Cardiac atrium fibroblast (primary cell): ENCODE results near the gene SOST.

DNA sequence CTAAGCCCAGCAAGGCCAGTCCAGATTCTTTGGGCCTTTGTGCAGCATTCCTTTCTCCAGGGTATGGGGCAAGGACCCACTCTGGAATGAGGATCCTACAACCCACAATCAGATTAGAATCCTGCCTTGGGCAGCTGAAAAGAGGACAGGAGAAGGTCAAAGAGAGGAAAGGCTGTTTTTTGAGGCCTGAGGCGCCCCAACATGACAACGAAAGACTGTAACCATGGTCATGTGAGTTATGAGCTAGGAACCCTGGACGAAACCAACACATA lies 6.7 kb upstream of the HSD17B1 start:
- RAMPAGE, long total RNA, result no peak

DNA sequence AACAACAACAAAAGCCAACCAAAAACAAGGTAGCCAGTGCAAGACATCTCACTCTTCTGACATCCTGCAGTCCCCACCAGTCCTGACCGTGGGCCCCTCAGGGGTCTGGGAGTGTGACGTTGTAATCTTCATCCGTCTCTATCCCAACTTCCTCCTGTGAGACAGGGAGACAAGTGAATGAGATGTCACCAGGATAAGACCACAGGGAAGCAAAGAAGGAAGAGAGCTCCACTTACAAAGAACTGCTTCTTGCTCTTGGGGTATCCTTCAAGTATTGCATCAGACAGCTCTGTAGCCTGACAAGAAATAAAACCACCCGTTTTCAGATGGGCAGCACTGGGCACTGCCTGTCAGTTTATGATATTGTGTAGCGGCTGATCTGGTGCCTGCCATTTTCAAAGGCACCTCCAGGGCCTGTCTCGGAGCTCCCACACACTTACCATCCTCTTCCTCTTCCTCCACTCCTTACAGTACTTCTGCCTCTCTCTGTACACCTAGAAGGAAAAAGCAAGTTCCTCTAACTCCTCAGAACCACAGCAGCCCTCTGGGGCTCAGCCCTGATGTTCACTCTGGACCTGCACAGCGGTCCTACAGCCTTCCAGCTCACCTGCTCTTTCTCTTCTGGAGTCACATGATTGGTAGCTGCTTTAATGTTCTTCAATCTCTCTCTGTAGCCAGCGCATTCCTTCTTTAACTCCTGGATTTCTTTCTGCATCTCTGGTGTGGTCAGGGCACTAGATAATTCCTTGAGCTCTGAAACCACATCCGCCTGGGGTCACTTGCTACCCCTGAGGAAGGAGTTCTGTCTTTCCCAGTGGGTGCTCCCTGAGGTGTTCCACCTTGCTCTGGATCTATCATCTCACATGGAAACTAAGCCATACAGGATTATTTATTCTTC lies 4.4 kb downstream of the PSMC3IP start:
- RAMPAGE, long total RNA, result no peak

DNA sequence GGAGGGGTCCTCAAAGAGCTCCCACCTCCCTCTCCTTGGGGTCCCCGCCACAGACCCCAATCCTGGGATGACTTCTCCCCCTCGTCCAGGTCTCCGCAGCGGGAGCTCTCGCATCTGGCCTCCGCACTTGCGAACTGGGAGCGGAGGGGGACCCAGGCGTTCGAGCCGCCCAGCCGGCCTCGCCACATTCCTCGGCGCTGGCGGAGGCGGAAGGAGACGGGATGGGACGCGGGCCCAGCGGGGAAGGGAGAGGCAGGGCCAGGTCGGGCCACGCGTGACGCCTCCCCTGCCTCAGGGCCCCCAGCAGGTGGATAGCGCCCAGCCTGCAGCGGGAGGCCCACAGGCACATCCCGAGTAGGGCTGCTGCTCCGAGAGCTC lies 929 bp downstream of the PLEKHH3 start:
- RAMPAGE, long total RNA, result no peak

DNA sequence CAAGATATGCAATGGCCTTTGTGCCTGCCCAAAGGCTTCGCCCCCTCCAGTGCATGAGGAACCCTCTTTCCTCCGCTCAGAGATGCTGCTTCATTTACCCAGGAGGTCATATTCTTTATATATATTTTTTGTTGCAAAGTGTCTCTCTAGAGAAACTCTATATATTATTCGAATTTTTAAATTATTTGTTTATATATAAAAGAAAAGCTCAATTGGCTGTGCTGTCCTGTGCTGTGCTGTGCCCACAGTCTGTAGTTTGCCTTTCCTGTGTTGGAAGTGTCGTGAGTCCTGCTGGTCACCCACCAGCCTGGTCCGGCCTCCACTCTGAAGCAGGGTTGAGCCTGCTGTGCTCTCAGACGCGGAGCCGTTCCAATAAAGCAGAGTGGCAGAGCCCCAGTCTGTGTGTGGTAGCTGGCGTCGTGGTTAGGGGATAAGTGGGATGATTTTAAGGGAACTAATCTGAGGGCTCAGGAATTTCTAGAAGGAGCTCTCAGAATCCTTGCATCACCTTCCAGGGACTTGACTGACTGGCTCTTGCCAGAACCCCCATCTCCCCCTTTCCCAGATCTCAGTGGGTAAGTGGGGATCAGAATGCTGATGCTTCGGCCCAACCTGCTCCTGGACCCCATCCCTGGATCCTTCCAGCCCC lies 17.4 kb downstream of the CNTNAP1 start:
- RAMPAGE, long total RNA, result no peak

- RAMPAGE, long total RNA, result no peak
Measured at GRCh38 chr17:42783875-42784392, 3.5 kb downstream of the WNK4 start.

GRCh38 chr17:42798058-42798326 lies 512 bp downstream of the COA3 start:
- RAMPAGE, long total RNA, result no peak

GRCh38 chr17:42814882-42815629 lies 9.0 kb downstream of the BECN1 start:
- RAMPAGE, long total RNA, result no peak

GRCh38 chr17:42833811-42833943 lies 480 bp downstream of the PSME3 start:
- RAMPAGE, long total RNA, result no peak

DNA sequence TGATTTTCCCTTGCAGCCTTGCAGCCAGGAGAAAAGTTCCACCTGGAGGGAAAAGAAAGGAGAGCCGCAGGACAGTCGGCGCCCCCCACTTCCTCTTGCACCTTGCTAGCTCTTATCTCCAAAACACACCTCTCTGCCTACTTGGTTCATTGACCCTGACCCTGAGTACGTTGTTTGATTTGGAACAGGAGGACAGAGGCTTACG lies 15.7 kb downstream of the AOC3 start:
- RAMPAGE, long total RNA, result no peak

DNA sequence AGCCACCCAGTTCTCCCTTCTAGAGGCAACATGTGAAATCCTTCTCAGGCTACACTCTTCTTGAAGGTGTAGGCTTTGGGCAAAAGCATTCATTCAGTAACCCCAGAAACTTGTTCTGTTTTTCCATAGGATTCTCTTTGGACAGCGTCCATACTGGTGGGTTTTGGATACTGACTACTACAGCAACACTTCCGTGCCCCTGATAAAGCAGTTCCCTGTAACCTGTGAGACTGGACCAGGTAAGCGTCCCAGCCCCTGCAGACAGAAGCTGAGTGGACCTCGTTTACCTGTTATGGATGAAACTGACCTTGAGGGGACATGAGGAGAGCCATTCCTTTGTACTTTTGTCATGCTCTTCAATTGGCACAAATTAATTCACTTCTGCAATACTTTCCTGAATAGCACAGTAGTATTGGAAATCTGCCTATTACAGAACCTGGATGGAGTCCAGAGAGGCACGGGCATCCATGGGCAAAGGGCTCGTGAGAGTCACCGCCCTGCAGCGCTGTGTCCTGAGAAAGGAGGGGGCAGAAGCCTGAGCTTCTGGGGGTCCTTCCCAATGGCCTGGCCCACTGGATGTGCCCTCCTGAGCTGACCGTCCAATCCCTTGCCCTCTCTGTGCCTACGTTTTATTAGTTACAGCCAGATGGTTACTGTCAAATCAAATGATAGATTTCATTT lies 3.3 kb downstream of the G6PC1 start:
- RAMPAGE, long total RNA, result no peak

GRCh38 chr17:42928927-42929616 lies 28.5 kb downstream of the G6PC1 start:
- RAMPAGE, long total RNA, result no peak

DNA sequence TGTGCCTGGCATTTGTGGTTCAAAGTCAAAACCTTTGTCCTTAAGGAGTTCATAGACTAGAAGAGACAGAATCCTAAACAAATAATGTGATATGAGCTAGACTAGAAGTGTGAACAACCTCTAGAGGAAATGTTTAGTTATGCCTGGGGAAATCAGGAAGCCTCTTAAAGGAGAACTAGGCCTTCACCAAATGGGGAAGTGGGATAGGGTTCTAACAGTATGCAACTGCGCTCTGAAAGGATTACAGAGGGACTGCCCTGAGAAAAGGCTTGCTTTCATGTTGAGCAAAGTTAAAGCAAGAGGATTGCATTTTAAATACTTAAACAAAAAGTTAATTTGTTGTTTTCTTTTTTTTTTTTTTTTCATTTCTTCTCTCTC lies 4.9 kb downstream of the RUNDC1 start:
- RAMPAGE, long total RNA, result no peak

DNA sequence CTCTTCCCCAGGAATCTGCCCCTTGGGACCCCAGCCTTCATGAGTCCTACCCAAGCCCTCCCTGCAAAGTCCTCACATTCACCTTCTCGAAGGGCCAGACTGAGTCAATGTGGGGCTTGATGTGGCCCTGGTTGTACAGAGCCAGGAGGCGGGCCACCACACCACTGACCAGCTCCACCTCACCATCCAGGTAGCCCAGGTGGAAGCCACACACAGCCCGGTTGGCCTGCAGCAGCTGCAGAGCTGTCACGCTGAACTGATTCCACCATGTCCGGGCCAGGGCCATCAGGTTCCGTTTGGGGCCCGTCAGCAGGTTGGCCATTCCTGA lies 6.0 kb downstream of the VAT1 start:
- RAMPAGE, long total RNA, result no peak

- RAMPAGE, long total RNA, result no peak
Measured at GRCh38 chr17:43125971-43126839, 1.0 kb upstream of the BRCA1 start.

DNA sequence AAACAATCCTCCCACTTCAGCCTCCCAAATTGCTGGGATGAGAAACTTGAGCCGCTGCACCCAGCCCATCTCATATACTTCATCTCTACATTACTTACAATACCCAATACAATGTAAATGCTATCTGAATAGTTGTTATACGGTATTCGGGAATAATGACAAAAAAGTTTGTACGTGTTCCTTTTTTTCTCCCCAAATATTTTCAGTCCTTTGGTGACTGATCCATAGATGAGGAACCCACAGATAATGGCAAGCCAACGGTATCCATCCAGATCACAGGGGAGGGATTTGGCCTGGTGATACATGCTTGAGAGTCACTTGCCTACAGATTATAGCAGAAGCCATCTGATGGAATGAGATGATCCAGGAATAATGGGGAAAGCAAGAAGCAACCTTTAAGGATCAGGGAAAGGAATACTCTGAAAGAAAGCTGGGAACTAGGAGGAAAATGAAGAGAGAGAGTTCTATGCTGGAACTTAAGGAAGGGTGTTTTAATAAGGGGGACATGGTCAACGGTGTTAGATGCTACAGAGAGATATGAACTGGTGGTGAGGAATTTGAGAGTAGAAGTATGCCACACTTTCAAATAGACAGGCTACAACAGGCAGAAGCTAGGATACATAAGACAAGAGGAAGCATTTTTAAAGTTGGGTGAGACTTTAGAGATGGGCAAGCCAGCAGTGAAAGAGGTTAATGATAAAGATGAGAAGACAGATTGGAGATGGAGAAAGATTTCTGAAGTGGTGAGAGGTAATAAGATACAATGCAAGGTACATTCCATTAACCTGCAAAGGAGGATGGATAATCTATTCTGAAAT lies 3.9 kb upstream of the TMEM106A start:
- RAMPAGE, long total RNA, result no peak

GRCh38 chr17:43209656-43210024 lies 2.0 kb upstream of the TMEM106A start:
- RAMPAGE, long total RNA, result no peak

GRCh38 chr17:43213497-43214020 lies 1.9 kb downstream of the TMEM106A start:
- RAMPAGE, long total RNA, result no peak

GRCh38 chr17:43464022-43465004 lies 19.5 kb upstream of the DHX8 start:
- RAMPAGE, long total RNA, result no peak

DNA sequence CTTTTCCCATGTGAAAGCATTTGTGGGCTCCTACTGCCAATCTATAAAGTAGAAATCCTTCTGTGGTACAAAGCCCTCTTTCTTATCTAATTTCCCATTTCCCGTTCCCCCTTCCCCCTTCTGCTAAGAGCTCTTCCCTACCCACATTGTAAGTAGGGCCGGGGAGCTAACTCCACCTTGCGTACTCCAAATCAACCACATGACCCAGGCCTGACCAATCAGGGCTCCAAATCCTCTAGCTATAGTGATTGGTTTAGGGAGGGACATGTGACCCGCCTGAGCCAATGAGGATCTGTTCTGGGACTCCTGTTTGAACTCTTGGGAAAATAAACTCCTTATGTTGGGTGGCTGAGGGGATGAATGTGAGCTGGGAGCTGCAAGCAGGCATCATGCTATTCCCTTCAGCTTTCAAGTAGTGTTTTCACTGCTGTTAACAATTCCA lies 40.9 kb upstream of the MEOX1 start:
- RAMPAGE, long total RNA, result no peak

DNA sequence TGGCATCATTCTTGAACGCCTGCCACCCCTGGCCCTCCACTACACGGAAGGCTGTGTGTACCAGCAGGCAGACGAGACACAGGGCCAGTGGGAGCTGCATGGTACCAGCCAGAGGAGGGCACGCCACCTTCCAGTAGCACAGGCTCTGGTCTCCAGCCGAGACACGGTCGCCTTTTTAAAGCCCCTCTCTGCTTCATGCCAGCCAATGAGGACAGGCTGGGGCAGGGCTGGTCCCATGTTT lies at the start of gene SOST:
TSS of gene SOST (minus strand) at position 150 of the 241 bp plus-strand sequence.
- RAMPAGE, long total RNA, result no peak